ENCODE measurements around the genes CARMIL3, CPNE6 and FITM1.

DNA sequence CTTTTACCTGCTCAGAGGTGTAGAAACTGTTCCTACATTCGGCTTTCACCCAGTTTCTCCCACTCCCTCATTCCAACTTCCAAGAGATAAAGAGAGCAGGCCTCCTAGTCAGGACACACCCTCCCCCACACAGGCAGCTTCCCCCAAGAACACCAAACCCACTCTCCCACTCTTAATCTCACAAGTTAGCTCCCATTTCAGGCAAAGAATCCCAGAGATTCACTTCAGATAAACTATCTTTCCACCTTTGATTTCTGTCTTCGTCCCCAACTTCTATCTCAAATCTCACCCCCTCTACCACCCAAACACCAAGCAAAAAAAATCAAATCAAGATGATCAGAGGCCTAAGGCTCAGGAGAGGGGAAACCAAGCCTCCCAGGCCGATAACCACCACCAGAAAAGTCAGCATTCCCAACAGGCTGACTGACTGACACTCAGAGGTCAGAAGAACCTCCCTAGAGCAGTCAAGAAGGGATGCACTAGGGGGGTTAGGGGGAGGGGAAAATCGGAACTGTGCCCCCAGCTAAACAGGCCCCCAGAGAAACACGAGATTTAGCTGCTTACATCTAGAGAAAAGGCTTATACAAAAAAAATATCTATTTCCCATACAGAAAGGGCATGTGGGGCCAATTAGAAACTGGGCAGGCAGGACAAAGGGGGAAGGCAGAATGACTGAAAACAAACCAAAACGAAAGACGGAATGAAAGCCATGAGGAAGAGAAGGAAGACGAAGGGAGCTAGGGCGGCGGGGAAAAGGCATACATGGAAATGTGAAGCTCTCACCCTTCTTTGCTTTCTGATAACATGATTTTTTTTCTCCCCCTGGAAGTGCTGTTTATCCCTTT is 13.2 kb upstream of the CDH24 start:
- PRO-cap, result bidirectional peak, plus-strand start at position 437 of the sequence, minus-strand start at position 319 of the sequence
- RAMPAGE, long total RNA, result no peak

DNA sequence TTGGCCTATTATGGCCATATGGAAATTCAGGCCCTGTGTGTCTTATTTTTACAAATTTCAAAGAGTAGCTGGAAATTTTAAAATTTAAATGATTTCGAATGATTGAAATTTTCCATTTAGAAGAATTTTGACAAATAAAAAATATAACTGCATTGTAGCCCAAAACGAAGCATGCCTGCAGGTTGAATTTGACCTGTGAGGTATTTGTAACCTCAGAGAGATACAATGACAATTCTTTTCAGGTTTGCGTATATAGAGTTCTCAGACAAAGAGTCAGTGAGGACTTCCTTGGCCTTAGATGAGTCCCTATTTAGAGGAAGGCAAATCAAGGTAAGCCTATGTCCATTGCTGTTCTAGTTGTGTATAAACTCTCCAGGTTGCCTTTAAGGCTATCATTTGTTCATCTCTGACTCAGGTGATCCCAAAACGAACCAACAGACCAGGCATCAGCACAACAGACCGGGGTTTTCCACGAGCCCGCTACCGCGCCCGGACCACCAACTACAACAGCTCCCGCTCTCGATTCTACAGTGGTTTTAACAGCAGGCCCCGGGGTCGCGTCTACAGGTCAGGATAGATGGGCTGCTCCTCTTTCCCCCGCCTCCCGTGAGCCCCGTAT is 2.6 kb downstream of the PABPN1 start:
- PRO-cap, result no peak
- RAMPAGE, long total RNA, result no peak

- PRO-cap, result no peak
- RAMPAGE, long total RNA, result no peak
Measured at GRCh38 chr14:23355036-23355321, 2.3 kb upstream of the SLC22A17 start.

DNA sequence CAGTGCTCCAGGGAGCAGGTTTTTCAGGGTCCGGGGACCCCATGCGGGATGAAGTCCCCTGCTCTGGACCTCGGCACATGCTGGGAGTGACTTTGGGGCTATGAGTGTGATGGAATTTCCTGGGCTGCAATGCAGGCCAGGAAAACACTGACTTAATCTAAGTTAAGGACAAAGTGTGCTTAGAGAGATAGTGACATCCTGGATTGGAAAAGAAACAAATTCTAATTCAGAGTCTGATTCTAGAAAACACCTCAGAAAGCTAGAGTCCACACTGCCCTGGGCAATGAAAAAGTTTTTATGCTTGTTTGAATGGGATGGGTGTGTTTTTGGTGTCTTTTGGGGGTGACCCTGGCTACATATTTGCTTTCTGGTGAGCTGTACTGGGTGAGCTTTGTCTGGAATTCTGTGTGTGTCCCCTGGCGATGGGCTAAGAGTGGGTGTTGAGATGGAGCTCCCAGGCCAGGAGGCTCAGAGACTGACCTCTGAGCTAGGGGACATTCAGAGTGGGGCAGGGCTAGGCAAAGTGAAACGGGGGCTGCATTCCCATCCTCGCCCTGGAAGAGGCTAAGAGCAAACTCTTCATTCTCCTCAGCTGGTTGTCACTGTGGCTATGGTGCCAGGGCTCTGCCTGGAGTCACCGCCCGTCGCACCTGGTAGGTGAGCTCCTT is 6.4 kb upstream of the MYH6 start:
- PRO-cap, result no peak
- RAMPAGE, long total RNA, result no peak

GRCh38 chr14:23417009-23417564 is 9.0 kb upstream of the MYH6 start:
- PRO-cap, result no peak
- RAMPAGE, long total RNA, result no peak

- PRO-cap, result no peak
- RAMPAGE, long total RNA, result no peak
Measured at GRCh38 chr14:23425533-23425979, 9.9 kb downstream of the MYH7 start.

- PRO-cap, result no peak
- RAMPAGE, long total RNA, result no peak
Measured at GRCh38 chr14:23430312-23431161, 4.9 kb downstream of the MYH7 start.

DNA sequence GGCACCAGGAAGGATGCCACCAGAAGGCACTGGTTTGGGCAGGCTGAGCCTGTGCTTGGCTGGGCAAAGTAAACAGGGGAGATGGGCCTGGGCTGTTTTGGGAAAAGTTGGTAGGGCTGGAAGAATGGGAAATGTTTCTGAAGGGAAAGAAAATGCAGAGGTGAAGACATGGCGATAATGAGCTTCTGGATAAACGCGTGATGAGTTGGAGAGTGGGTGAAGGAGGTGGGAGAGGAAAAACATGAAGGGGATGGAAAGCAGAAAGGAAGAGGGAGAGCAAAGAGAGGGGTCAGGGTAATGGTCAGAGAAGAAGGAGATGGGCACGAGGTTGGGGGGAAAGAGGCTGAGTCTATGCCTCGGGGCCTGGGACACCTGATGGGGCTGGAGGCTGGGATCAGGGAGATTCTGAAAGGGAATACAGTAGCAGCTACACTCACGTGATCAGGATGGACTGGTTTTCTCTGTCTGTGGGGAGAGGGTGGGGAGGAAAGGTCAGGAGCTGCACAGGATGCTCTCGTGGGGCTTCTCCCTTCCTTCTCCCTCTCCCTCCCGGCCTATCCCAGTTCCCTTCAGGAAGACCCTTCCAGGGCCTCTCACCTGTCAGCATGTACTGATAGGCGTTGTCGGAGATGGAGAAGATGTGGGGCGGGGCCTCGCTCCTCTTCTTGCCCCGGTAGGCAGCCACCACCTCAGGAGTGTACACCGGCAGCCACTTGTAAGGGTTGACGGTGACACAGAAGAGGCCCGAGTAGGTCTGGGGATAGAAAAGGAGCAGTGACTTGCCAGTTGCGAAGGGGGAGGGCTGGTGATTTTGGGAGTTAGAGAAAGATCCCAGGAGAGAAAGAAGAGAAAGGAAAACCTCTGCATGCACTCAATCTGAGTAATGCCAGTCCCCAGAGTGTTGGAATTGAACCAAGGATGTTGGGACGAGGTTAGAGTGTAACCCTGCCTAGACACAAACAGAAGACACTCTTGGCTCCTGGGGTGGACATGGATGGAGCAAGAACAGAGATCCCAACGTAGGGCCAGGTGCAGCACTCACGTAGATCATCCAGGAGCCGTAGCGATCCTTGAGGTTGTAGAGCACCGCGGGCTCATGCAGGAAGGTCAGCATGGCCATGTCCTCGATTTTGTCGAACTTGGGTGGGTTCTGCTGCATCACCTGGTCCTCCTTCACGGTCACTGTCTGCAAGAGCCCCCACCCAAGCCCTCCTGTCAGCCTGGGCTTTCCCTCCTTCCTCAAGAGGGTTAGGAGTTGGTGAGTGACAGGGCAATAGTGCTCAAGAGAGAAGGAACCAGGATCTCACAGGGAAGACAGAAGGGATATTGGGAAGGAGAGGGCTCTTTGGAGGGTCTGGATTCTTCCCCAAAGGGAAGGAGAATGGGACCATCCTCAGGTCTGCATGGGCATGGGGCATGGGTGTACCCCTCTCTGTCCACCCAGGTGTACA is 2.9 kb downstream of the MYH7 start:
- PRO-cap, result no peak
- RAMPAGE, long total RNA, result no peak

- PRO-cap, result bidirectional peak, plus-strand start at chr14:23559747, minus-strand start at chr14:23559461
- RAMPAGE, long total RNA, result no peak
Measured at GRCh38 chr14:23559178-23559846, 3.2 kb downstream of the THTPA start.

GRCh38 chr14:23584145-23584648 is 5.6 kb upstream of the JPH4 start:
- PRO-cap, result bidirectional peak, plus-strand start at chr14:23584474, minus-strand start at chr14:23584312
- RAMPAGE, long total RNA, result no peak

DNA sequence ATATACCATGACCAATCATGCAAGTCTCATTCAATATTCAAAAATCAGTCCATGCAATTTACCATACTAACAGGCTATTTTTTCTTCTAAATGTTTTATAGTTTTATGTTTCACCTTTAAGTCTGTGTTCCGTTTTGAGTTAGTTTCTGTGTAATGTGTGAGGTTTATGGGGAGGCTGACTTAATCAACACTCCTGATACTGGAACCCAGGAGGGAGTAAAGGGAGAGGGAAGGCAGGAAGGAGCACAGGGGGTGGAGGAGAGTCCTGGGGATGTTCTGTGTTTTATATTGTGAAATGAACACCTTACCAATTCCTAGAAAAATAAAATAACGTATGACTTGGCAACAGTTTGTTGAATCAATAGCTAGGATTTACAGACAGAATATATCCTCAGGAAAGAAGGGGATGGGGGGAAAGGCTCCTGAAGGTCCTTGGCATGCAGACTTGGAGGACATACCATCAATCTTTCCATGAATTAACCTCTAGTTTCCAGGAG is 22.2 kb upstream of the DHRS2 start:
- PRO-cap, result no peak
- RAMPAGE, long total RNA, result no peak

DNA sequence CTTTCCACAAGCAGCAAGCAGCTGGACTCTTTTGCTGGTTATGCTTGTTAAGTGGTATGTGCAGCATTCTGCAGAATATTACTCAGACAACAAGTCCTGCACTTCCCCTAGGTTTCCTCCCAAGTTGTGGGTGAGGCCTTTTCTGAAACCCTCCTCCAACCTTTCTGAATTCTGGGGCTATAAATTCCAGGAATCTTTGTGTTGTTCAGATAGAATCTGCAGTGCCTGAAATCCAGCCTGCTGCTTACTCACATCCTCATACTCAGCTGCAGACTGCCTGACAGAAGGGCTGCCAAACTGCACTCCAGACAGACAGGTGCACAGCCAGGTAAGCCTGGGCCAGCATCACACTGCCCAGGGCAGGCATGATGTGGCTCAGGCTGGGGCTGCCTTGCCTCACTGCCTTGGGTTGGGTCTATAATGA is 6.2 kb upstream of the DHRS2 start:
- PRO-cap, result no peak
- RAMPAGE, long total RNA, result no peak

DNA sequence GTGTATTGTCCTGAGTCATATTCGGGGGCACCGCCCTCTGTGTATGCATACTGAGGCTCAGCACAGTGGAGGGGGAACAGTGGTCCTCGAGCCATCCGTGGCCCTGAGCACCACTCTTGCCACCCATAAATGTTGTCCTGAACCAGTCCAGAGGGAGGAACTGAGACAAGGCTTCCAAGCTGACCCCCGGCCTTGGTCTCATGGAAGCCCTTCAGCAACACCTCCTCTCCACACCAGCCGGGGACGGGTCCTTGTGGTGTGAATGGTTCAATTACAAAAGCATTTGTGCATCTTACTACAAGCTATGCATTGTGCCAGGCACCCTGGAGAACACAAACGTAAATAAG is 9.8 kb downstream of the DHRS2 start:
- PRO-cap, result no peak
- RAMPAGE, long total RNA, result no peak

- PRO-cap, result no peak
- RAMPAGE, long total RNA, result no peak
Measured at GRCh38 chr14:23660106-23660850, 24.1 kb downstream of the DHRS2 start.

GRCh38 chr14:24051153-24052278 is at the start of gene CARMIL3:
CARMIL3 (plus strand) TSS chr14:24052009.
- PRO-cap, result bidirectional peak, plus-strand start at chr14:24051372, minus-strand start at chr14:24051545; bidirectional peak, plus-strand start at chr14:24051639, minus-strand start at chr14:24051665; bidirectional peak, plus-strand start at chr14:24051940, minus-strand start at chr14:24051888; bidirectional peak, plus-strand start at chr14:24052027, minus-strand start at chr14:24052073
- RAMPAGE, long total RNA, result no peak

DNA sequence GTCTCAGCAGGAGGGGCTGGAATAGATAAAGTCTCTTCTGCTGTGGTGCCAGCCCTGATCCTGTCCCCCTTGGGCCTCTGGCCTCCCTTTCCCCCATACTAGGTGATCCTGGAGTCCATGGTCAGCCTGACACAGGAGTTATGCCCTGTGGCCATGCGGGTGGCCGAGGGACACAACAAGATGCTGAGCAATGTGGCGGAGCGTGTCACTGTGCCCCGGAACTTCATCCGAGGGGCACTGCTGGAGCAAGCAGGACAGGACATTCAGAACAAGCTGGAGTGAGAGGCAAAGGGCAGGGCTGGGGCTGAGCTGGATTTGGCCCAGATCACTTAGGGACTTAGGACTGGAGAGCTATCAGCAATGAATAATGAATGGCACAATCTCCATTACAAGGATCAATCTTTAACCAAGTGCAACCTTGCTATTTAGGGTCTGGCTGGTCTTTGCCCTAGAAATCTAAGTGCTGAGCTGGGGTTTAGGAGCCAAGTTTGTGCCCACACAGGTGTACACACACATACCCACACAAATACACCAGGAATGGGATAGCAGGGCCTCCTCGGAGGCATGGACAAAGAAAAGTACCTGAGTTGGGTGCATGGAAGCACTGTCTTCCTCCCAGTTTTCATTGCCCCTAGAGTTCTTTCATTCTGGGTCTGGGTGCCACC is 9.7 kb downstream of the CARMIL3 start:
- PRO-cap, result no peak
- RAMPAGE, long total RNA, result no peak

DNA sequence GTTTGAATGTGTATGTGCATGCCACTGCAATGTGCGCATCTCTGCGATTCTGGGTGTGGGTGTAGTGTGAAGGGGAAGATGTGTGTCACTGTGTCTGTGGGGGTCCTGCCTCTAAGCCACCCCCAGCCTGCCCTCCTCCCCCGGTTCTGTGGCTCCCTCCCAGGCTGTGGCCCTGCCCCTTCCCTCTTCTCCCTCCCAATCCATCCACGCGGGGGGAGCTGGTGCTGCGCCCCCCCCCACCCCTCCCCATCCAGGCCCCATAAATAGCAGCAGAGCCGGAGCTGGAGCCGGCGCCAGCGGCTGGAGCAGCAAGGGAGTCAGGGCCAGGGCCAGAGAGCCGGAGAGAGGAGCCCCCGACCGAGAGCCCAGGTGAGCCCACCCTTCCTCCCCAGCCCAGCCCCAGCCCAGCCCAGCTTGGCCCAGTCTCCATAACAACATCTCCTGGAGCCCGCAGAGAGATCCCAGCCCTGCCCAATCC is at the start of gene CPNE6:
TSS of gene CPNE6 (plus strand) at position 290 of the 478 bp plus-strand sequence.
- PRO-cap, result no peak
- RAMPAGE, long total RNA, result no peak

DNA sequence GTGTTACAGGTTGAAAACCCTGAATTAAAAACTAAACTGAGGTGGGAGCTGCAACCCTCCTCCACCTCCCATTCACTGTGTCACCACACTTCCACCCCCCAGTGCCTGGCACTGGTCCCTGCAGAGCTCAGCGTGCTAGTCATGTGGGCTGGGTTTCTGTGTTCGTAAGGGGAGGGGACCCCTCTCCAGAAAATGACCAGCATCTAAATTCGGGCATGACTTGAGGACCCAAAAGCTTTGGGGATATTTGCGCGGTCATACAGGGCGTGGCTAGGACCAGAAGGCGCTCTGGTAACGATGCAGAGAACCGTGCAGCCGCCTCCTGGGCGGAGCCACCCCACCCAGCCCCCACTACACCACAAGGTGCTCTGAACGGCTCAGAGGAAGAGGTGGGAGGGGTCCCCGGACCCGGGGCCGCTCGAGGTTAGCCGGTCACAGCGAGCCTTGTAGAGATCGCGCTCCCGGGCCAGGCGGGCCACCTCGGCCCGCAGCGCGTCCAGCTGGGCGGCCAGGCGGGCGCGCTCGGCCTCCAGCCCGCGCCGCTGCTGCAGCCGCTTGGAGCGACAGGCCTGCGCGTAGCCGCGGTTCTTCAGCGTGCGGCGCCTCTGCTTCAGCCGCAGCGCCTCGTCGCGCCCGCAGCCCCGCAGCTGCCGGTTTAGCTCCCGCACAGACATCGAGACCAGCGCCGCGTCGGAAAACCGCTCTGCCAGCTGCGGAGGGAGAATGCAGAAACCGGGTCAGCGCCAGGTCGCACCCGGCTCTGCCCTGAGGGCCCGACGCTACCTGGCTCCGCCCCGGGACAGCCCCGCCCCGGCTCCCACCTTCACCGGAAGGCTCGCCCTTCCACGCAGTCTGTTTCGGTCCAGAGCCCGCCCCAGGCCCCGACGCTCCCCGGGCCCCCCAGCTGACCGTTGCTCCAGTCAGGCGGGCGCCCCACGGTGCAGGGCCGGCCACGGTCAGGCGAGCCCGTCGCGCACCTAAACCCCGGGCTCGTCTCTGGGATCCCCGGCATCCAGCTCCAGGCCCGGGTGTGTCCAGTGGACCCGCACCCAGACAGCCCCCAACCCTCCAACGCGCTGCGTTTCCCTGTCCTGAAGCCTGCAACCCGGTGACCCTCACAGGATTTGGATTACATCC is 9.9 kb downstream of the CPNE6 start:
- PRO-cap, result bidirectional peak, plus-strand start at position 449 of the sequence, minus-strand start at position 245 of the sequence; bidirectional peak, plus-strand start at position 826 of the sequence, minus-strand start at position 762 of the sequence
- RAMPAGE, long total RNA, result no peak

- PRO-cap, result no peak
- RAMPAGE, long total RNA, result no peak
Measured at GRCh38 chr14:24098849-24099881, 5.1 kb downstream of the PCK2 start.

DNA sequence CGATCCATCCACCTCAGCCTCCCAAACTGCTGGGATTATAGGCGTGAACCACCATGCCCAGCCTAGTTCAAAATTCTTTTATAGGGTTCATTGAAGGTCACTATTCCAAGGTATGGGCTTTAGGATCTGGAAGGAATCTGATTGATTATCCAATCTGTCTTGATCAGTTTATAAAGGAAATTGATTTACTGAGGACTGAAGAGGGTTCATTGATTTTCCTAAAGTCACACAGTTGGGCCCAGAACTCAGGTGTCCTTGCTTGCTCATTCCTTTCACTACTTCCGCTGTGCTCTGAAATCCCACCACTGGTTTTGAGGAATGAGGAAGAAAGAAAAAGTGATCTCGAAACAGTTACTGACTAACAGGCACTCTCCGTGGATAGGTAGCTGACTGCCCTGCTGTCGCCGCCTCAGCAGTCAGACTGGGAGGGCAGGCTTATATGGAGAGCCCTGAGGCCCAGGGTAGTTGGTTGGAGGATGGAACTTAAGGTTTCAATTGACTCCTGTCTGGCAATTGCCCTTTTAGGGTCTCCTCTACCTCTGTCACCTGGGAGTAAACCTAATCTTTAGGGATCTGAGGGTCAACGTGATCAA is at the start of gene FITM1:
TSS of gene FITM1 (plus strand) at position 386 of the 593 bp plus-strand sequence.
- PRO-cap, result no peak
- RAMPAGE, long total RNA, result no peak

Data from GM23338 (cell line).